Esophagus squamous epithelium (tissue), 4 donors: ENCODE measurements around the genes RAB40AL, TCEAL5, MORF4L2 and TEX13A.

DNA sequence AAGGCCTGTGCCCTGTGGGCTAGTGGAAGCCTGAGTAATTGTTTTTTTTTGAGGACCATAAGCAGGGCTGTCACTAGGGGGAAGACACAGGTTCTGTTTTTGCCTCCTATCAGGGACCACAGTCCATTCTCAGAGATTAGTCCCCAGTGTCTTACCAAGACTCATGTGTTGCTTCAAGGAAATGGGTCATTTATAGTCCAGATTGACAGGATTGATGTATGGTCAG, 6.2 kb downstream of the SRPX2 start:
- PRO-cap: no peak
- RAMPAGE, long total RNA, 4 experiments: no peak in any of the 4 experiments

DNA sequence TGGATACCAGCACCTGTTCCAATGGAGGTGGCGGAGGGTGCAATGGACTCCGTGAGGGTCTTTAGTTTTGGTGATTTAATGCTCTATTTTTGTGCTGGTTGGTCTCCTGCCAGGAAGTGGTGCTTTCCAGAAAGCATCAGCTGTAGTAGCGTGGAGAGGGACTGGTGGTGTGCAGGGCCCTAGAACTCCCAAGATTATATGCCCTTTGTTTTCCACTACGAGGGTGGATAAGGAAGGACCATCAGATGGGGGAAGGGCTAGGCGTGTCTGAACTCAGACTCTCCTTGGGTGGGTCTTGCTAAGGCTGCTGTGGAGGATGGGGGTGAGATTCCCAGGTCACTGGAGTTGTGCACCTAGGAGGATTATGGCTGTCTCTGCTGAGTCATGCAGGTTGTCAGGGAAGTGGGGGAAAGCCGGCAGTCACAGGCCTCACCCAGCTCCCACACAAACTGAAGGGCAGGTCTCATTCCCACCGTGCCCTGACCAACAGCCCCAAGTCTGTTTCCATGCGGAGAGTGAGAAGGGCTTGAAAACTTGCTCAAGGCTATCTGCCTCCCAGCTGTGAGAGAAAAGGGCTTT, 8.0 kb upstream of the CSTF2 start:
- PRO-cap: no peak
- RAMPAGE, long total RNA, 4 experiments: no peak in any of the 4 experiments

GRCh38 chrX:100948577-100949058, 19.9 kb upstream of the XKRX start:
- PRO-cap: no peak
- RAMPAGE, long total RNA, 4 experiments: no peak in any of the 4 experiments

GRCh38 chrX:101406891-101407655, 652 bp downstream of the GLA start:
- PRO-cap: unidirectional peak, plus-strand start at chrX:101407302
- RAMPAGE, long total RNA, 4 experiments: no peak in any of the 4 experiments

GRCh38 chrX:101417550-101418807, 10.0 kb downstream of the HNRNPH2 start:
- PRO-cap: unidirectional peak, plus-strand start at chrX:101418061; bidirectional peak, plus-strand start at chrX:101418281, minus-strand start at chrX:101418225
- RAMPAGE, long total RNA, 4 experiments: start-site peak on the plus strand in 4 of 4 experiments, at chrX:101418269-101418290 at its widest, 42 to 238 reads per replicate

- PRO-cap: no peak
- RAMPAGE, long total RNA, 4 experiments: no peak in any of the 4 experiments
These were observed 15.3 kb downstream of the ARMCX3 start for GRCh38 chrX:101638228-101638711.

- PRO-cap: no peak
- RAMPAGE, long total RNA, 4 experiments: no peak in any of the 4 experiments
These were observed 16.4 kb downstream of the ARMCX3 start for GRCh38 chrX:101638961-101640207.

DNA sequence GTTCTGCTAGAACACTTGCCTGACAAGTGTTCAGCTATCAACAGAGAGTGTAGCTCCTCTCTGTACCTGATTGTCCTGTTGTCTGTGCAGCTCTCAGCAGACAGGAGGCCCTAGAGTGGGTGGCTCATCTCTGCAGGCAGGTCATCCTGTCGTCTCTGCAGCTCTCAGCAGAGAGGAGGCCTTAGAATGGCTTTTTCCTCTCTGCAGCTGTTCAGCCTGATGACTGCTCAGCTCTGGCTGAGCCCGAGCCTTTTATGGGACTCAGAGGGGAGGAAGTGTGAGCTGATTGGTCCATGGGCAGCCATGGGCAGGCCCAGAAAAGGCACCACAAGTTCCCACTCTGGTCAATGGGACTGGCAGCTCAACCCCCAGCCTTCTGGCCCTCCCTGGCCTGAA, 92.2 kb downstream of the NXF2 start:
- PRO-cap: no peak
- RAMPAGE, long total RNA, 4 experiments: no peak in any of the 4 experiments

- PRO-cap: no peak
- RAMPAGE, long total RNA, 4 experiments: no peak in any of the 4 experiments
These were observed at the start of gene RAB40AL for GRCh38 chrX:102936852-102937342. TSS of gene RAB40AL (plus strand) at chrX:102937272.

DNA sequence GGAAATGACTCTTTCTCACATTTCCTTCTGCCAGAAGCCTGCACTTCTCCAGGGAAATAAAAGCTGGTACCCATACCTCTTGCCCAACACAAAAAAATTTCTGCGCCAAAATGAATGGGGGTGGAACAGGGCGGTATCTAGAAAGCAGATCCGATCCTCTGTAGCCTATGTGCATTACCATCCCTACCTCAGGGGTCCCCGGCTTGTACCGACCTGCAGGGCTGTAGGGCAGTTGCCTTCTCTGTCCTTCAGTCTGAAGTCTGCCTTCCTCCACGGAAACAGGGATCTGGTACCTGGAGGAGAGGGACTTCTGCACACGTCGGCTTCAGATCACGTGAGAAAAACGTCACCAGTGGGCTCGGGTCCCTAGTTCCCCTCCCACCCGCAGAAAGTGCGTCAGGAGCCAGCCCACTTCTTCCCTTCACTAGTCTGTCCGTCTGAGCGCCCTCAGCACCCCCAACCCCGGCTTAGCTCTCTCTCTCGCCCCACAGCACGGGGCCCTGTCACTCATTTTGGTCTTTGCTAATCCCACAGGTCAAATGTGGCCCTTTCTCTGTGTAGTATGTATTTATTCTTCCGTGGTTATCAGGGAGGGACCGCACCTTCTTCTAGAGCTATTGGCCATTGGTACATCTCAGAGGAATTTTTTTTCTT, at the start of gene TCEAL5:
Gene TCEAL5 (minus strand): TSS at position 291 of the 654 bp plus-strand sequence.
- PRO-cap: no peak
- RAMPAGE, long total RNA, 4 experiments: no peak in any of the 4 experiments

DNA sequence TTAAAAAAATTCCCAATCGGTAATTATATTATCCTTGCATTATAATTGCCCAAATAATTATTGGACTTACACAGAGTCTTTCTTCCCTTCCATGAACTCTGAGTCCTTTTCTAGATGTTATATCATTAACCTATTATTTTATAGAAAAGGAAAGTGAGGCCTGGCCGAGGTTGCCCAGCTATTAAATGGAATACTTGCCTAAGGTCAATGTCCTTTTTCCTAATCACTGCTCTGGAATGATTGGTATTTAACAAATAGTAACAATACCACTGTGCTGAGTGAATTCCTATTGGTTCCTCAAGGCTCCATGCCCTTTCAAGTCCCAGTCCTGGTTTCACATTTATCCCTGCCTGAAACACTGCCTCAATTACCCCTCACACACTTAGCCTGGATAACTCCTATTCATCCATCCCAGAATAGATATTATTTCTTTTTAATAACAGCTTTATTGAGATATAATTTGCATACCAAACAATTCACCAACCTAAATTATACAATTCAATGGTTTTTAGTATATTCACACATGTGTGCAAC, 6.2 kb downstream of the TCEAL9 start:
- PRO-cap: no peak
- RAMPAGE, long total RNA, 4 experiments: no peak in any of the 4 experiments

DNA sequence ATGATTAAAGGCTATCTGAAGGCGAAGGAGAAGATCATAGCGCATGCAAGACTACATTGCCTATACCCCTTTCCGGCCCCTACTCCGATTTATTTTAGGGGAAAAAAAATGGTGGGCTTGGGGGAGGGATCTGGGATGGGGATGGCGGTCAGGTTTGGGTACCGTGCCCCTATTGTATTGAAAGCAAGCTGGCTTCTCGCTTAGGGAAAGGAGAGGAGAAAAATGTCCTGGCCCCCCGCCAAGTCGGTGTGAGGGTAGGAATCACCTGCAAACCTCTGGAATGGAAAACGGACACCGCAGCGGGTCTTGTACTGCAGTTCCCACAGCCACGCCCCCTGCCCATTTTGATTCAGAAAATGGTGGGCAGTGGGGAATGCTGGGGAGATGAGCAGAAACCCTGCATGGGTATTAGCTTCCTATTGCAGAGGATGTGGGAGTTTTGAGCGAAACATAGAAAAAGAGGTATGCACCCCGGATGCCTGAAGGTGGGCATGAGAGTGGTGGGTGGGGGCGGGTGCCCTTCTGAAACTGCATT, 22.2 kb downstream of the MORF4L2 start:
- PRO-cap: no peak
- RAMPAGE, long total RNA, 4 experiments: no peak in any of the 4 experiments

DNA sequence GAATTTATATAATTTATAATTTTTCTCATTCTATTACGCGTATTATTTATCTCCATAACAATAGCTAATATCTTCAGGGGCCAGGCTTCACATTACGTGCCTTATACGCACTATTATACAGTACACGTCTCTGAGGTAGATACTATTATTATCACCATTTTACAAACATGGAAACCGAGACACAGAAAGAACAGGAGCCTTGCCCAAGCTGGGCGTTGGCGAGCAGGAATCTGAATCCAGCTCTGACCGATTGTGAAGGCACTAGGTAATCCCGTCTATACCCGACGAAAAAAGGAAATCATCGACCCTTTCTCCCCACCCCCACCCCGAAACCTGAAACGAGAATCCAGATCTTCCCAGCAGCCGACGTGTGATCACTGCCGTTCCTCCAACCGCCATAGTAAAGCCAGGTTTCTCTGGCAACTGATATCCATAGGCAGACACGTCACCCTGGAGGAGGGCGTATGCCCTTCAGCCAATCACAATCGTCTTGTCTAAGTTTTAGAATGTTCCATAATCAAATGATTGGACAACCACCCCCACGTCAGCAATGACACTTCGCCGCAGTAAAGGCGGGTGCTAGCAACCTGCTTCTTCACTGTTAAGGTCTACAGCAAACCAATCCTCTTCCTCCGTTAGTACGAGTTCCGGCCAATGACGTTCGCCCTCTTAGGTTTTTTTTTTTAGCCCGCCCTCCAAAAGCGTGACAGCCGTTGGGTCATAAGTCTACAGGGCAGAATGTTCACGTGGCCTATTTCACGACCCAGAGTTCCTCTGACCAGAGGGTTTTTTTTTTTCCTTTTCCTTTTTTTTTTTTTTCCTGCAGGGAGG, at the start of gene MORF4L2:
Gene MORF4L2 (minus strand): TSS at position 402 of the 831 bp plus-strand sequence.
- PRO-cap: bidirectional peak, plus-strand start at position 598 of the sequence, minus-strand start at position 402 of the sequence
- RAMPAGE, long total RNA, 4 experiments: start-site peak on the minus strand in 3 of 4 experiments, centred at positions 390 to 428 of the sequence, 183 to 878 reads per replicate

GRCh38 chrX:103780722-103781628, 4.3 kb downstream of the PLP1 start:
- PRO-cap: bidirectional peak, plus-strand start at chrX:103780957, minus-strand start at chrX:103780876
- RAMPAGE, long total RNA, 4 experiments: no peak in any of the 4 experiments

DNA sequence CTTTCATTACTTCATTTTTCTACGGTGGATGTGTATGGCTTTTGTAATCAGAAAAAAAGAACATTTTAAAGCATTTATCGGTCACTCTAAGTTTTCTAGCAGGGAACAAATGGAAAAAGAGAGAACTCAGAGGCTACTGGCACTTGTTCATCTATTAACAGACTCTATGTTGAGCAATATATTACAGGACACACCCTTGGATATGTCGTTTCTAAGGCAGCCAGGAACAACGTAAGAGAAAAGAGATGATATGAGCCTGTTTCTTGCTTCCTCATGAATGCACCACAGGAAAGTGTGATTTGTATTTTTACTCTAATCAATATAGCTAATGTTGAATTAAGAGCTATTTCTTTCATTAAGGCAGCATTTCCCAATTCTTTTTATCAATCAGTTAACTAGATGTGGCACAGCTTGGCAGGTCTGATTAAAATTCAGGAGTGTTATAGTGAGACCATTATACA, 13.2 kb downstream of the RAB9B start:
- PRO-cap: no peak
- RAMPAGE, long total RNA, 4 experiments: no peak in any of the 4 experiments

GRCh38 chrX:103828315-103829005, 3.6 kb downstream of the RAB9B start:
- PRO-cap: no peak
- RAMPAGE, long total RNA, 4 experiments: no peak in any of the 4 experiments

- PRO-cap: no peak
- RAMPAGE, long total RNA, 4 experiments: no peak in any of the 4 experiments
These were observed 1.3 kb upstream of the ZCCHC18 start for GRCh38 chrX:104111119-104111318.

GRCh38 chrX:104910082-104910614, 310.3 kb downstream of the TEX13A start:
- PRO-cap: no peak
- RAMPAGE, long total RNA, 4 experiments: no peak in any of the 4 experiments

- PRO-cap: no peak
- RAMPAGE, long total RNA, 4 experiments: no peak in any of the 4 experiments
These were observed at the start of gene TEX13A for GRCh38 chrX:105220571-105220883. TSS of gene TEX13A (minus strand) at chrX:105220694.

GRCh38 chrX:106201342-106201939, 33.3 kb downstream of the PWWP3B start:
- PRO-cap: no peak
- RAMPAGE, long total RNA, 4 experiments: no peak in any of the 4 experiments